Osteocyte (in vitro differentiated cells): Measurements from ENCODE around the gene HNRNPA3.

GRCh38 chr2:176080571-176080939 lies 3.2 kb downstream of the EVX2 start:
- PRO-cap: no peak

- PRO-cap: no peak
Observed at GRCh38 chr2:176105079-176106448, 1.5 kb upstream of the HOXD11 start.

GRCh38 chr2:176120704-176121167 lies 1.8 kb upstream of the HOXD9 start:
- PRO-cap: no peak

DNA sequence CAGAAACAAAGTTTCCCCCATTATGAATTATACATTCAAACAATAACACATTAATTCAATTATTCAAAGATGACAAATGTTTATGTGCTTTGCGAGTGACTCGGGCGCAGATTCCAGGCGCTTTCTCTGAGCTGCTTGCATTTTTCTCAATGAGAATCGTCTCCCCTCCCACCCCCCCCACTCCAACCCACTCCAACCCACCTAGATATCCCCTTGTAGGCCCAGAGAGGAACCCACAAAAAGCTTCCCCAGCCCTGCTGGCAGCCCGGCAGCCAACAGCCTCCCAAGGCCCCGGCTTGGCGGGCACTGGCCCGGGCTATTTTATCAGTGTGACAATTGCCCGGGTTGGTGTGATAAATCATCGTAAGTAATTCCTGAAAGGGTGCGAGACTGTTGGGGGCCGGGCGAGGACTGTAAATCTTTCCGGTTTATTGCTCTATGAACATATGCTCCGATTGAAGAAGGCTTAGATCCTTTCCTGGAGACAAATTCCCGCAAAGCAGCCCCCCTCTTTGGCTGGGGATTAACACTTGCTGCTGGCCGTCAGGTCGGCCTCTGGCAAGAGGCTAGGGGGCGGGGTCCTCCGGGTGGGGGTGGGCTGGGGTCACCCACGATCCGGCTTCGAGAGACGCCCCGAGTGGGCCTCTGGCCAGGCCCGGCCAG lies 1.7 kb downstream of the HOXD3 start:
- PRO-cap: no peak

DNA sequence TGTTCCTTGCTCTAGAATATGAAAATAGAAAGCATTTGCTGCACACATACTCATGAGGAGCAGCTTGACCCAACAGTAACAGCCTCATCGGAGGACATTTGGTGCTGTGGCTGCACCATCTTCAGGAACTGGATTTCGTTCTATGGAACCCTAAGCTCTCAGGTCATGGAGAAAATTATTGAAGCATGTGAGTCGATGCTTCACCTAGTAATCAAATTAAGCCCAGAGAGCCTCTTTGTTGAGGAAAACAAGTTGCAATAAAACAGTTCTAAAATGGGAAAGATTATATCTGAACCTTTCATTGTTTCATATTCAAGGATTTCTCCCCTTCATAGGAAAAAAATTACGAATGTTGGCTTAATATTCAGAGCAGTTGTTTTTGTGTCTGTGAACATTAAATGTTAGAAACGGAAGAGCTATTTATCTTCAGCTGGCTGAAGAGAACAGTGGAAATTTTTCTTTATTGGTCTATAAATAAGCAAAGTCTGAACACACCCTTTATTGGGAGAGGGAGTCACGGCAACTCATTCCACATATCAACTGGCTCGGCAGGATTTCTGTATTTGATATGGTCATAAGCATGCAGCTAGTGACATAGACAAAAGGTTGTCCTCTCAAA lies 468.6 kb upstream of the HNRNPA3 start:
- PRO-cap: no peak

DNA sequence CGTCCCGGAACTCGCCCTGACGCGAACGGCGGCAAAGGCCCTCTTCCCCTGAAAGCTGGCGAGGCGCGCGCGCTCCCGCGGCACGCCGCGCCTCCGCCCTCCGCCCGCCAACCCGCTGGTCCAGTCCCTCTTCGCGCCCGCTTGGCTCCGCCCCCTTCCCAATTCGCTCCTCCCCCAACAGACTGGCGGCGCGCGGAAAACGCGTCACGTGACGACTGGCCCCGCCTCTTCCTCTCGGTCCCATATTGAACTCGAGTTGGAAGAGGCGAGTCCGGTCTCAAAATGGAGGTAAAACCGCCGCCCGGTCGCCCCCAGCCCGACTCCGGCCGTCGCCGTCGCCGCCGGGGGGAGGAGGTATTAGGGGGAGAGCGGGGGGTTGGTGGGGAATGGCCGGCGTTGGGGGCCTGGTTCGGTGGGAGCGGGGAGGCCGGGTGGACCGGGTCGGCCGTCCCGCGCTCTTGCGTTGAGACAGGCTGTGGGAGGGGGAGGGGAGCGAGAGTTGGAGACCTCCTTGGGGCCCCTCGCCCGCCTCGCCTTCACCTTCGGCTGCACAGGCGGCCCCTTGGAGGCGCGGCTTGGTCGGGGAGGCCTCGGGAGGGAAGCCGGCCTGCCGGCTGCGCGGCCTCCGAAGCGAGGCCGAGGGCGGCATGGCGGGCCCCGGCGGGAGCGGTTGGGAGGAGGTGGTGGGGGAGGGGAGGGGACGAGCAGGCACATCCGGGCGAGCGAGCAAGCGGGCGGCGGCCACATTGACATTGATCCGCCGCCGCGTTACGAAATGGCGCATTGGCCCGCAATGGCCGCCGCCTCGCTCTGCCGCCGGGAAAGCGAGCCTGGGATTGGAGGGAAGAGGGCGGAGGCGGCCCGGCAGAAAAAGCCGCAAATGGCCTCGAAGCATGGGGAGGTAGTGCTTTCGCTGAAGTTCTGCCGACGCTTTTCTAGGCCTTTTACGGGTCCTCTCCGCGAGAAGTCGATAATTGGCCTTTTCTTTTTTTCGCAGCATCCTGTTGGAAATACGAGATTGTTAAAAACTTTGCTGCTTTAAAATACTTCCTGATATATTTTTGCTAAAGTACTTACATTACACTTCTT lies at the start of gene HNRNPA3:
Gene HNRNPA3, plus strand, starts transcription at position 277 of the 1,089 bp plus-strand sequence.
- PRO-cap: bidirectional peak, plus-strand start at position 277 of the sequence, minus-strand start outside the sequence; bidirectional peak, plus-strand start at position 711 of the sequence, minus-strand start at position 680 of the sequence; bidirectional peak, plus-strand start at position 752 of the sequence, minus-strand start at position 776 of the sequence; bidirectional peak, plus-strand start at position 904 of the sequence, minus-strand start at position 812 of the sequence

DNA sequence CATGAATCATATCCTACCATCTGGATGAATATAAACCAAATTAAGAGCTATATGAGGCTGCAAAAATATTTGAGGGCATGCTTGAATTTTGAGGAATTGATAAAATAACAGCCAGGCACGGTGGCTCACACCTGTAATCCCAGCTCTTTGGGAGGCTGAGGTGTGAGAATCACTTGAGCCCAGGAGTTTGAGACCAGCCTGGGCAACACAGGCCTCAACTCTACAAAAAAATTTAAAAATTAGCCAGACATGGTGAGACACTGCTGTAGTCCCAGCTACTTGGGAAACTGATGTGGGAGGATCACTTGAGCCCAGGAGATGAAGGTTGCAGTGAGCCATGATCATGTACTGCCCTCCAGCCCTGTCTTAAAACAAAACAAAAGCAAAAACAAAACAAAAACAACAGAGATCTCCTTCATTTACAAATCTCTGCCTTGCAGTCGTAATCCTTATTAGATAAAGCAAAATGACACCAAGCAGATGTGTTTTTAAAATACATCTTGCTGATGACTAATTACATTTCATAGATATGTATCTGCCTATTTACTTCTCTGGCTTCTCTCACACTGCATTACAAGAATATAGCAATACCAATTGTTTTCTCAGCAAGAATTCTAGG lies 23.0 kb downstream of the NFE2L2 start:
- PRO-cap: no peak

DNA sequence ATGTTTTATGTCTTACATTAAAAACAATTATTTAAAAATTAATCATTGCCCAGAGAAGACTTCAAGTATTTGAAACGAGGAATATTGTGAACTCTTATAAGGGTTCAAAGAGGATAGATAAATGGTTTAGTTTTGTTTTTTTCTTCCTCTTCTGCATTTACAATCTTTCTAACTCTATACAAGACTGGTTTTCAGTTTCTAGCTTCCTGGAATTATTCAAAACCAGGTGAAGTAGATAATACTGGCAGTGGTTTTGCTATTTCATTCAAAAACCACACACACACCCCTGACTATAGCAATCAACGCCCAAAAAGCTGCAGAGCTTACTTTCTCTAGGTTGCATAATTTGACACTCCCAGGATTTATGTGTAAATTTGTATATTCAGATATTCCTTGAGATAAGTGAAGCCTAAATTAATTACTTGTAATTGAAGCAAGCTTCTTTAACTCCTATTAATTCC lies 1.3 kb upstream of the NFE2L2 start:
- PRO-cap: no peak

DNA sequence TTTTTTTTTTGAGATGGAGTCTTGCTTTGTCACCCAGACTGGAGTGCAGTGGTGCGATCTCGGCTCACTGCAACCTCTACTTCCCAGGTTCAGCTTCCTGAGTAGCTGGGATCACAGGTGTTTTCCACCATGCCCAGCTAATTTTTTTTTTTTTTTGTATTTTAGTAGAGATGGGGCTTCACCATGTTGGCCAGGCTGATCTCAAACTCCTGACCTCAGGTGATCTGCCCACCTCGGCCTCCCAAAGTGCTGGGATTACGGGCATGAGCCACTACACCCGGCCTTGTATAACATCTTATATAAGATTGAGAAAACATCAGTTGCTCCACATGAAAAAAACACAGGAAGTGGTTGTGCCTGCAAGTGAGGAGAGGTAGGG lies 45.3 kb upstream of the NFE2L2 start:
- PRO-cap: no peak

DNA sequence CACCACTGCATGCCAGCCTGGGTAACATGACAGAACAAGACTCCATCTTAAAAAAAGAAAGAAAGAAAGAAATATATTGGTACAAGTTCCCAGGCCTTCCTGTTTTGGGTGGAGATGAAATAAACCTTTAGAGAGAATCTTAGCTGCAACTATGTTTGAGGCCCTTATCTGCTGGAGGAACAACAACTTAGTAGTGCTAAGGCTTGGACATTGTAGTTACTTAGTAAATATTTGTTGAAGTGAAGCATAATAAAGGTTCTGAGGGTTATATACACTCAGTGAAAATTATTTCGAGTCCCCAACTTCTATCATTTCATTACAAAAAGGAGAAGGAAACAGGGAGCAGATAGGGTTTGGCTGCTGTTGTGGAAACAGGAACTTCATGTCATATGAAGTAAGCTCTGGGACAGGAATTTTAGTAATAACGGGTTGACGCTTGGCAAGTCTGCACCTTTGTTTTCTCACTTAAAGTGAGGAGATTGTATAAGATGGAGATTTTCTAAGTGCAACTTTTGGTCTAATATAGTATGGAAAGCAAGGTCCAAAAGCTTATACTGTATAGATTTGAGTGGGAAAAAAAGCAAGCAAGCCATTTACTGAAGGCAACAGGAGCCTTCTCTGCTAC lies 40.0 kb upstream of the AGPS start:
- PRO-cap: no peak

DNA sequence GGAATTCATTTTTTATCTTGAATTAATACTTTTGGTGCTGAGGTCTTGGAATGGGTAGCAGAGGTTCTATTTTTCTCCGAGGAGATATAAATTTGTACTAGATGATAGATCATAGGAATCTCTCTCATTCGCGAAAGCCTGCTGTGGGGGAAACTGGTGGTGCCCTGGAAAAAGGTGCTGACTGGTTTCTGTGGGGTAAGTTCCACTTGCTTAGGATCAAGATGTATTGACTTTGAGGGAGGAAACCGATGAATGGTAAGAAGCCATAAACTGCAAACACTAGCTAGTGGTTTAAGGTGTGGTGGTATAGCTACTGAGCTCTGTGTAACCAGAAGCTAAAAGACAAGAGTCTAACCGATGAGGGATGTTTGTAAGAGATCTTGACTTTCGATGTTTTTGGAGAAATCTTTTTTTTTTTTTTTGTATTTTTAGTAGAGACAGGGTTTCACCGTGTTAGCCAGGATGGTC lies 803 bp downstream of the AGPS start:
- PRO-cap: no peak

DNA sequence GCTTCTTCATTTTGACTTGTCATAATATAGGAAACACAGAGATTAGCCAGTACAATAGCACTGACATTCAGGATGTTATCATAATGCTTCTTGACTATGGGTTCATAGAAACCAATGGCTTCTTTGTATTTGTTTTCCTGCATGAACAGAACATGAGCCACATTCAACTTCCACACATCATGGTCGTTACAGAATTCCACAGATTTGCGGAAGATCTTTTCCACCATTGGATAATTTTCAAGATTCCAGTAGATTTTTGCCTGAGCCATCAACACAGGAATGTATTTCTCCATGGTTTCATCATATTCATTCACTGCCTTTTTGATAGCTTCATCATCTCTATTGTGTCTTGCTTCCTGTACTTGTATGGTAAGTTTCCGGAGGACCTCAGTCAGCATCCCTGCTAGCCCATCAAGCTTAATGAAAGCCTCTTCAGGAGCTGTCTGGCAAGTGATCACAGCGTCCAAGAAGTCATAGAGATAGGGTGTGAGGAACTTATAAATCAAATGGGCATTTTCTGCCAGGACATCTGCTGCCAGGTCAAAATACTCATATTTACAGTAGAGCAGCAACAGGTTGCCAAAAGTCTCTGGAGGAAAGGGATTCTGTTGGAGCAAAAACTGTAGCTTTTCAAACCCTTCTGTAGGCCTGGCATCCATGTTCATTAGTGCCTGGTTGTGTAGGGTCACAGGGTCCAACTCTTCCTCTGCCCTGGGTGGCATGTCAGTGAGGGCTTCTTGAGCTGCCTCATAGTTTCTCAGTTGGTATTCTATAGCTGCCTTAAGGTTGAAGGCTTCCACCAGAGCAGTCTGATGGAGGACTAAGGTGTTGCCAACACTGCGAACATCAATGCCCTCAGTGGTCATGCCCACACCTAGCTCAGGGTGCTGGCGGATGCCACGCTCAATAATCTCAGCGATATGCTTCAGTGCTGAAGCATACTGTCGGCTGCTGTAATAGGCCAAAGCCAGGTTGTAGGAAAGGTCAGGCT lies 1.1 kb downstream of the TTC30B start:
- PRO-cap: no peak

DNA sequence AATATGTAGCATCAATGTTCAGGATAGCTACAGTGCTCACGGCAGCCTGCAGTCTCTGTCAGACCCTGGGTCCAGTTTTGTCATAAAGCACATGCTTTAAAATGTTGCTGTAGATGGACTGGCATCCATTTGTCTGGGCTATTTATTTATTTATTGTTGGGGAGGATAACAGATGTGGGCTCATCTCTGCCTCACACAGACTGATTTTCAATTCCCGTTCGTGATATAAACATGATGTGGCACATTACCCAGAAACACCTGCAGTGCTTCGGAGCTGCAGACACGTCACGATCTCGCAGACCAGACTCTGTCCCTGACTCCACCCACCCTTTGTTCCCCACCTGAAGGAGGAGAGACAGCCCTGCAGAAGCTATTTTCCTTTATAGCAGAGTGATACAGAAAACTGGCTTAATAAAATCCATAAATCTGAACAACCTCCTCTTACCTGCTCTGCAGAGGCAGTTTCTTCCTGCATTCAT lies 7.7 kb upstream of the TTC30A start:
- PRO-cap: no peak

GRCh38 chr2:177731234-177731676 lies 112.7 kb upstream of the TTC30A start:
- PRO-cap: no peak

DNA sequence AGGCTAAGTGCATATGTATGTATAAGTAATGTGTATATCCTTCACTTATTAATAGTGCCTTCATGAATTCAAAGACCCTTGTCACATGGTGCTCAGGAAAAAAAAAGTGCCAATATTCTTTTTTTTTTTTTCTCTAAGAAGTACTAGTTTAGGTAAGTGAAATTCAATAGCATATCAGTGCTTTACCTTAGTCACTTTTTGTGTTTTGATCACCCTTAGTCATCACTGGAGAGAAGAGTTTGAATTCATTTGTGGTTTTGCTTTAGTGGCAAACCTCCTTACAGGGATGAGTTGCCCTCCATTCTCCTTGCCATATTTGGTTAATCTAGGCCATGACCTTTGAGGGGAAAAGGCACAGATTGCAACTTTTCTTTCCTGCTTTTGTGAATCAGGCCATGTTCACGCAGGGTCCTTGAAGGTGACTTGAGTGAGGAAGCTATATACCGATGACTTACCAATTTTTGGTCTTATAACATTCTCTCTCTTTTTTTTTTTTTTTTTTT lies 34.4 kb downstream of the PLEKHA3 start:
- PRO-cap: no peak

DNA sequence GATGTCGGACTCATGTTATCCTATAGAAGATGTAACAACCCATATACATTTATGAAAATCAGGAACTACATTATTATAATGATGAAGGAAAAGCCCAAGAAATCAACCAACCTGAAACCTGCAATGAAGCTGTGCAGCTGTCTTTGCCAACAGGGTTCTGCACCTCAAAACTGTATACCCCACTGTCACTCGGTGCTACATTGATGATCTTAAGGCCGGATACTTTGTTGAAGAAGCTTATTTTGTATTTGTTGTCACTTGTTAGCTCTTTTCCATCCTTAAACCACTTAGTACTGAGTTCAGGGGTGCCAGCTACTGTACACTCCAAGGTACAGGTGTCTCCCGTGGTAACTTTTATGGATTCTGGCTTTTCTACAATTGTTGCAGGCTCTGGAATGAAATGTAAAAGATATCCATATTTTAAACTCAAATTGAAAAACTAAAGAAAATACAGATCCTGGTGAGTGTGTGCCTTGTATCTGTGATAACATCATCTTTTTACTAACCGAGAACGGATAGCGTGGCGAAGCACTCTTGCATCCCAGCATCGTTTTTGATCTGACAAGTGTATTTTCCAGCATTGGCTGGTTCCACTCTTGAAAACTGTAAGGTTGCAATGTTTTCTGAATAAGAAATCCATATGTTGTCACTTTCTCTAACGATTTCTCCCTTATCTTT lies 93.3 kb downstream of the TTN start:
- PRO-cap: no peak

DNA sequence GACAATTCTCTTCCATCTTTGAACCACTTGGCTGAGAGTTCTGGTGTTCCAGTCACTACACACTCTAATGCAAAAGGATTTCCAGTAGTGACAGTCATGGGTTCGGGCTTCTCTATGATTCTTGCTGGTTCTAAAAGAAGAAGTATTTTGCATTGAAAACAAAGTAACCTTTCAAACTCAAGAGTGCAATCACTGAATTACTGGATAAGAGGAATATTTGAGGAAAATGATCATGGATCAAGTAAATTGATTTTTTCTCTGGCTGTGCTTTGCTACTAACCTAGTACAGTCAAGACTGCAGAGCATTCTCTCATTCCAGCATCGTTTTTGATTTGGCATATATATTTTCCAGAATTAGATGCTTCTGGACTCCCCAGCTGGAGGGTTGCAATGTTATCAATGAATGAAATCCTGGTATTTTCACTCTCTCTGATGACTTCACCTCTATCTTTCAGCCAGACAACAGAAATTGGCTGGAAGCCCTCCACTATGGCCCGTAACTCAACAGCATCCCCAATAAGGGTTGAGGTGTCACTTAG lies 87.5 kb downstream of the TTN start:
- PRO-cap: no peak

- PRO-cap: no peak
Observed at GRCh38 chr2:178727579-178727944, 79.7 kb downstream of the TTN start.

- PRO-cap: no peak
Observed at GRCh38 chr2:178750400-178750599, 56.9 kb downstream of the TTN start.

DNA sequence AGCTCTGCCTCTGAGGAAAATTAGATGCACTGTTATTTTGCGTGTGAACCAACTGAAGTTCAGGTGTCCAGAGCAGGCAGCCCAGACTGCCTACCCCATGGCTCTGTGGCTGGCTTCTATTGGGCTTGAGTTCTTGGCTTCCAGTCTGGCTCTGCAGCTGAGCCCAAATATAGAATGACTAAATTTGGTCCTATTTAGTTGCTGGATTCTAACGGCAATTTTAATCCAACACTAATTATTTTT lies 3.2 kb downstream of the TTN start:
- PRO-cap: no peak